ENCODE measurements around a stretch of chr1.

DNA sequence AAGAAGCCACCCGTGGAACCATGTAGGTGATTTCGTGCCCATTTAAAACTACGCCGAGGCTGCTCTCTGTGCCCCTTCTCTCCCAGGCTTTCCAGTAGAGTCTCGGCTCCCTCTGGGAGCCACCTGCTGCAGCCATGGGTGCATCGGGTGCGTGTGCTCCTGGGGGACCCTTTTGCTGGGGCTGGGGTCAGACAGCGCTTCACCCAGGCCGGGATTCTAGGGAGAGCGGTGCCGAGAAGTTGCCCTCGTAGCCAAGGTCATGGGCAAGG is 27.8 kb downstream of the PRDM16 start:
- PRO-cap, 3 experiments: peak in 2 of 3 experiments; most common plus-strand start position 126 of the sequence (in 2)
- RAMPAGE, long total RNA, 2 experiments: no peak in any of the 2 experiments
- RRBS: no CpG with 5 or more reads among the region's 12 CpGs

GRCh38 chr1:3133504-3134604 is 64.9 kb downstream of the PRDM16 start:
- PRO-cap, 3 experiments: no peak in any of the 3 experiments
- RAMPAGE, long total RNA, 2 experiments: no peak in any of the 2 experiments
- RRBS: 87% methylated on average over 3 of the region's 40 CpGs

DNA sequence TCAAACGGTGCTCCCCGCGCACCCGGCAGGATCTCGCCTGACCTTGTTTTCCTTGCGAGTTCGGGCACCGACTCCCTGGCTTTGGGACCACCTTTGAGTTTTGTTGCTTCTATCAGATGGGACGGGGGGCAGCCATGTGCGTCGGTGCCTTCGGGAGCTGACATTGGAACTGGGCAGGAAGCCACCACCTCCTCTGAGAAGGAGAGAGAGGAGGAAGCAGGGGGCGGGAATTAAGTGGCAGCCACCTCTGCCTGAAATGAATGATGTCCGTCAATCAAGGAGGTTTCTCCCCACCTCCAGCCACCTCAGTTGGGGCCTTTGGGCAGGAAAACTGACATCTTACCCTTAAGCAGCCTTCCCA is 119.6 kb downstream of the PRDM16 start:
- PRO-cap, 3 experiments: no peak in any of the 3 experiments
- RAMPAGE, long total RNA, 2 experiments: no peak in any of the 2 experiments
- RRBS: 94% methylated on average over 4 of the region's 14 CpGs

DNA sequence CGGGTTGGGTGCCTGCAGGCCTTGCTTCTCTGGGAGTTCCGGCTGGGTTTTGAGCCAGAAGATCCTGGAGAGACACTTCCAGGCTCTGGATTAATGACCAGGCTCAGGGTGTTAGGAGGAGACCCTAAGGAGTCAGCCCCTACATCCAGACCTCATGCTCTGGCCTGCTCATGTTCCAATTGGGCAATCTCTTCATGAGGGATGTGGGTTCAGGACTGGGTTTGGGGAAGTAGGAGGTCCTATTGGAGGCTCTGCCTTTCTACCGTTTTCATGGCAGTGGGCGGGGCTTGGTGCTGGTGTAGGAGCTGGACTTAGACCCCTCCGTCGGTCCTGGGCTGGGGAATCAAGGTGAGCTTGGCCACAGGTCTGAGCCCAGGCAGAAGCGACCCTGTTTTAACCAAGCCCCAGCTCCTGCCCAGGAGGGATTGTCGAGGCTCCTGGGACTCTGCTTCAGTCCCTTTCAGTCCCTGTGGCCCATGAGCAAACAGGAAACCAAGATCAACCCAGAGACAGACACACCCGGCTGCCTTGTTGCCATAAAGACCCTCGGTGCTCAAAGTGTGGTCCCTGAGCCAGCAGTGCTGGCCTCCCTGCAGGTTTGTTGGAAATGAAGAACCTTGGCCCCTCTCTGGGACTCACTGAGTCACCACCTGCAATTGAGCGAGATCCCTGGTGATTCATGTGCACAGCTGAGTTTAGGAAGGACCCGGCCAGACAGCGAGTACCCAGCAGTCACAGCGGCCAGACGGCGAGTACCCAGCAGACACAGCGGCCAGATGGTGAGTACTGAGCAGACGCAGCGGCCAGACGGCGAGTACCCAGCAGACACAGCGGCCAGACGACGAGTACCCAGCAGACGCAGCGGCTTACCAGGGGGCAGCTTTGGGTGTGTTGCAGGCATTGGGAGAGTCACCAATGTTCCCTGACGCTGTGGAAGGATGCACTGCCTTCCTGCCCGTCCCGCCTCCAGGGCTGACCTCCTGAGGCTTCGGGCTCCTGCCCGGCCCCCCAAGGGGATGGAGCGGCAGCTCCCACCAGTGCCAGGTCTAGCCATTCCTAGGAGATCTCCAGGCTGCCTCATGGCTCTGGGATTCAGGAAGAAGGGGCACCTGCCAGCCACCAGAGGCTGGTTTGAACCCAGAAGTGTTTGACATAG is 123.7 kb downstream of the PRDM16 start:
- PRO-cap, 3 experiments: no peak in any of the 3 experiments
- RAMPAGE, long total RNA, 2 experiments: no peak in any of the 2 experiments
- RRBS: no CpG with 5 or more reads among the region's 32 CpGs

DNA sequence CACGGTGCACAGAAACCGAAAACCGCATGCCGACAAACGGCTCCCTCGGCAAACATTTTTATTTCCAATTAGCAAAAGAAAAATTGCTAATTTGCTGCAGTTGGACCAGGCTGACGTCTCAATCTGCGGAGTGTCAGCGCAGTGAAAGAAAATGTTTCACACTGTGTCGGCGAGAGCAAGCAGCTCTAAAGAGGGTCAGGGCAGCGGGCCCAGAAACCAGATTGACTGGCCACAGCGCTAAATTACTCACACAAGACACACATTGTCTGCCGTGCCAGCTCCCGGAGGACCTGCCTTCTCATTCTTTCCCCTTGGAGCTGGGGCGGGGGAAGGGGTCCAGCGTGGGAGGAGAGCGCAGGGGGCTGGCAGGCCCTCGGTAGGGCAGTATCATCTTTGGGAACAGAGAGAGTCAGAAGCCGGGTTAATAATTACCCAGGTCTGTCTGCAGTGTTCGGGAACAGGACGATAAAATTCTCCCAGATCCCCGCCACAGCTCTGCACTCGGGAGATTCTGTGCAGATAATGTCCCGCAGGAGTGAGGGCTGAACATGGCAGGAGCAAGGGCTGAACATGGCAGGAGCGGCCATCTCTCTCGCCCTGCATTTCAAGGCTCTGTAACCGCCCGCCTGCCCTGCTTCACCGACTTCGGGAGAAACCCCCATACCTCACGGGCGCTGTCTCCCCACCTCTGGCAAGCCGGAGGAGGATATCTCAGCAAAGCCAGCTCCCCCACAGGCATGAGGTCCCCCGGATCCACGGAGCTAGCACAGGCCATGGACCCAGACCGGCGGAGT is 150.3 kb downstream of the PRDM16 start:
- PRO-cap, 3 experiments: no peak in any of the 3 experiments
- RAMPAGE, long total RNA, 2 experiments: no peak in any of the 2 experiments
- RRBS: 68% methylated on average over 2 of the region's 38 CpGs

DNA sequence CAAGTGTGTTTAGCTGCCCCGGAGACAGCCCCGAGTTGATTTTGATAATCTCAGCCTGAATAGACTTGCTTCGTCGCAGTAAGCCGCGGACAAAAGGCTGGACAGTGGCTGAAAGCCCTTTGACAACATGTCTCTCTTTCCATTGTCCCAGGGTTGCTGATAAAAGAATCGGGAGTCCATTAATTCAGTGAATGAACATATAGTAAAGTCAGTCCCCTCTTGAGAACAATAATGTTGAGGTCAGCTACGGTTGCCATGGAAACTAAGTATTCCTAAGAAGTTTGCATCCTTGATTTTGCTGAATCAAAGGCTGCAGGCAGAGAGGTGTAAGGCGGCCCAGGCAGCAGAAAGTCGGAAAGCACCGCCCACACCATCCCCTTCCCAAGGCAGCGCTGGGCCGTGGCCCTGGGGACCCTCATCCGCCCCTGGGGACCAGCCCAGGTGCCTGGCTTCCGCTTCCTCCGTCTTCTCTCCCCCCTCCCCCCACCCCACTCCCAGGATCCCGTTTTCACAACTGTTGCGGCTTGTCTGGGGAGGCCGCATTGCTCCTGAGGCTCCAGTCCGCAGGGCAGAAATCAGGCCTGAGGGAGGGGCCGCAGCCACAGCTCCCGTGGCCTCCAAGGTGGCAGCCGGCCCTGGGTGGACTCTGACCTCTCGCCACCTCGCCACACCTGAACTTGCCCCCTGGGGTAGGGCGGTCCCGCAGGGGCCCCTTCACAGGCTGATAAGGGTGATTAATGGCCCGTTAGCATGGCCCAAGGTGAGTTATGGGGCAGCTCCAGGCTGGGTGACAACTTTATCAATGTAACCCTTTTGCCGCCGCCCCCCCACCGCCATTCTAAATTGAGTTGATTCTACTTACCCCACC is 180.9 kb downstream of the PRDM16 start:
- PRO-cap, 3 experiments: no peak in any of the 3 experiments
- RAMPAGE, long total RNA, 2 experiments: no peak in any of the 2 experiments
- RRBS: no CpG with 5 or more reads among the region's 31 CpGs

- PRO-cap, 3 experiments: no peak in any of the 3 experiments
- RAMPAGE, long total RNA, 2 experiments: no peak in any of the 2 experiments
- RRBS: 88% methylated on average over 2 of the region's 23 CpGs
Measured at GRCh38 chr1:3251037-3251693, 182.2 kb downstream of the PRDM16 start.

DNA sequence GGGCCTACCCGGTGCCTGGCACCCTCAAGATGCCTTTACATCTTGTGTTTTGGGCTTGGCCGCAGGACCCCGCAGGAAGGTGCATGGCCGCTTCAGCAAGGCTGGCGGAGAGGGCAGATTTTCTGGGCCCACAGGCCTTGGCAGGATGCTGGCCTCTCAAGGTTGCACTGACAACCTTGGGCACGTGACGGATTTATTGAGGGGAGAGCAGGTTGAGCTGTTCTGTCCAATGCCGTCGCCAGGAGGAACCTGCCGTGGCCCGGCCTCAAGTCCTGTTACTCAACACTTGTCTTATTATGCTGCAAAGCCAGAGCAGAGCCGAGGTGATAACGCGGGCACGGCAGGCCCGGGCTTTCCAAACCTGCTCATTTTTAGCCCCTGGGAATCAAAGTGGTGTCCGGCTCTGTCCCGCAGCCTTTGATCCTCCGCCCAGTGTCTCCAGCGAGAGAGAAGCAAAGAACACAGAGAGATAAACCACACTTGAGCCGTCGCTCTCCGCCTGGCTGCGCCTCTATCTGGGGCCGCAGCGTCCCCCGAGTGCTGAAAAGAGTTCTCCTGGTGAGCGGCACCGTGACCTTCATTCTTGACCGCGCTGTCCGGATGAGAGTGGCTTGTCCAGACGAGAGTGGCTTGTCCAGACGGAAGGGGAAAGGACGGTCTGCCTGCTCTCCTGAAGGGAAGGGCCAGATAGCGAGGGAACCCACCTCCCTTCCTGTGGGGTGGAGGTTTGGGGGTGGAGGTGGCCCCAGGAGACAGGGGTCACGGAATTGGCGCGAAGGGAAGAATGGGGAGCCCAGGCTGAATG is 162.3 kb upstream of the ARHGEF16 start:
- PRO-cap, 3 experiments: no peak in any of the 3 experiments
- RAMPAGE, long total RNA, 2 experiments: no peak in any of the 2 experiments
- RRBS: 73% methylated on average over 7 of the region's 39 CpGs

DNA sequence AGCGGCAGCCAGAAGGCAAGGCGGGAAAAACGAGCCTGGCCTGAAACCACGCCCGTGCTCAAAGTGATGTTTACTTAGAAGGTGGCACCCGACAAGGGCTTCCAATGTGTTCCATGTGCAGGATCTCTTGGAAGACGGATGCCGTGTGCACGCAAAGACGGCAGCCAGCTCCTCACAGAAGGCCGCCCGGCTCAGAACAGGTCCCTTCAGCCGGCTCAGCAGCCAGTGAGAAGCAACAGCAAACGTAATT is 94.8 kb upstream of the ARHGEF16 start:
- PRO-cap, 3 experiments: no peak in any of the 3 experiments
- RAMPAGE, long total RNA, 2 experiments: no peak in any of the 2 experiments
- RRBS: no CpG with 5 or more reads among the region's 14 CpGs

DNA sequence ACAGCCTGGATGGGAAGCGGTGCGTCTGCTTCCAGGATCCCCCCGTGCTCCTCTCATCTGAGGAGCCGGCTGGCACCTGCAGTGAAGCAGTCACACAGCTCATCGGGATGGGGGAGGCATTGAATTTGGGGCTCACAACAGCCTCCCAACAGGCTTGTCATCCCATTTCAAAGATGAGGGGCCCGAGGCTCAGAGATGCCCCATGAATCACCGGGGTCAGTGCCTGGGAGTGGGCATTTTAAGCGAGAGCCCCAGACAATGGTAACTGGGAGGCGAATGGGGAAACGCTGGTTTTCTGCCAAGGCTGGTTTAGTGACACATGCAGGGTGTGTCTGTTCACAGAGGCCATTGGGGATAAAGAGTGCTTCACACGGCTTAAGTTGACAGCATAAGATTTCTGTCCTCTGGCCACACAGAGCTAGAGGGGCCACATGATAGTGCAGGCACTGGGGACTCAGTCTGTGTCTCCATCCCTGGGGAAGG is 35.2 kb upstream of the ARHGEF16 start:
- PRO-cap, 3 experiments: no peak in any of the 3 experiments
- RAMPAGE, long total RNA, 2 experiments: no peak in any of the 2 experiments
- RRBS: 96% methylated on average over 4 of the region's 11 CpGs

- PRO-cap, 3 experiments: no peak in any of the 3 experiments
- RAMPAGE, long total RNA, 2 experiments: no peak in any of the 2 experiments
- RRBS: 91% methylated on average over 10 of the region's 42 CpGs
Measured at GRCh38 chr1:3477947-3478719, 23.7 kb downstream of the ARHGEF16 start.

GRCh38 chr1:3695457-3695985 is 43.2 kb downstream of the TP73 start:
- PRO-cap, 3 experiments: no peak in any of the 3 experiments
- RAMPAGE, long total RNA, 2 experiments: no peak in any of the 2 experiments
- RRBS: 17% methylated on average over 4 of the region's 19 CpGs

DNA sequence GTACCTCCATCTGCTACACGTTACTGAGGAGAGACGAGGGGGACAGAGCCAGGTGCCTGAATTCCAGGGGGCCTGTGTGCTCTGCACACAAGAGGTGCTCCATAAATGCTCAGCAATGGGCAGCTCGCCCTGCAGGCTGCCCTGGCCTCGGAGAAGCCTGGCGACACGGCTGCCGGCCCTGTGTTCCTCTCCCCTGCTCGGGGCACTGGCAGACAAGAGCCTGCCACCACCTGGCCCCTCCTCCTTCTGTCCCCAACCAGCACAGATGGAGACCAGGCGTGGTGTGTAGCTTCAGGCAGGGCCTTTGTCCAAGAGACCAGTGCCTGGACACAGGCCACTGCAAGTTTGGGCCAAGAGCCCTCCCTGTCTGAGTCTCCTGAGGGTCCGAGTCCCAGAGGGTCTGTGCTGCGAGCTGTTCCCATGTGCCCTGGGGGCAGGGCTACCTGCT is 33.0 kb upstream of the CCDC27 start:
- PRO-cap, 3 experiments: no peak in any of the 3 experiments
- RAMPAGE, long total RNA, 2 experiments: no peak in any of the 2 experiments
- RRBS: no CpG with 5 or more reads among the region's 11 CpGs

DNA sequence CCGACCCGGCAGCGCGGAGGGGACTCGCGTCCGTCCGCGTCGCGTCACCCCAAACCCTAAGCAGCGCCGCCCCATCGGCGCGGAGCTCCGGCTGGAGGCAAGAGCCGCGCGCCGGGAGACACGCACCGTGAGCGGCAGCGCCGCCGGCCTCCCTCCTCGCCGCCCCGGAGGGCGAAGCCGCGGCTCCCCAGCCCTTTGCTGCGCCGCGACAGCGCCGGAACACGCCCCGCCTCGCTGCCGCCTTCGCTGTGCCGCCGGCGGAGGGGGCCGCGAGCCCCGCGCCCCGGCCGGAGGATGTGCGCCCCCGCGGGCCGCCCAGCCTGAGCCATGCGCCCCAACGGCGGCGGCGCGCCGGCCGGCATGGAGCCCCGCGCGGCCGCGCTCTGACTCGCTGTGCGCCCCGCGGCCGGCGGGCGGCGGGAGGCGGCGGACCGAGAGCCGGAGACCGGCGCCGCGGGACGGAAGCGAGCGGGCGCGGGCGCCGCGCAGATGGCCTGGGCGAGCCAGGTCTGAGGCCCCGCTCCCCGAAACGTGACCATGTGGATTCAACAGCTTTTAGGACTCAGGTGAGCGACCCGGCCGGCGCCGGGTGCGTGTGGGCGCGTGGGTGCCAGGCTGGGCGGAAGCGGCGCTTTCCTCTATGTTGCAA is 604 bp downstream of the AJAP1 start:
- PRO-cap, 3 experiments: no peak in any of the 3 experiments
- RAMPAGE, long total RNA, 2 experiments: no peak in any of the 2 experiments
- RRBS: 1% methylated on average over 60 of the region's 108 CpGs

DNA sequence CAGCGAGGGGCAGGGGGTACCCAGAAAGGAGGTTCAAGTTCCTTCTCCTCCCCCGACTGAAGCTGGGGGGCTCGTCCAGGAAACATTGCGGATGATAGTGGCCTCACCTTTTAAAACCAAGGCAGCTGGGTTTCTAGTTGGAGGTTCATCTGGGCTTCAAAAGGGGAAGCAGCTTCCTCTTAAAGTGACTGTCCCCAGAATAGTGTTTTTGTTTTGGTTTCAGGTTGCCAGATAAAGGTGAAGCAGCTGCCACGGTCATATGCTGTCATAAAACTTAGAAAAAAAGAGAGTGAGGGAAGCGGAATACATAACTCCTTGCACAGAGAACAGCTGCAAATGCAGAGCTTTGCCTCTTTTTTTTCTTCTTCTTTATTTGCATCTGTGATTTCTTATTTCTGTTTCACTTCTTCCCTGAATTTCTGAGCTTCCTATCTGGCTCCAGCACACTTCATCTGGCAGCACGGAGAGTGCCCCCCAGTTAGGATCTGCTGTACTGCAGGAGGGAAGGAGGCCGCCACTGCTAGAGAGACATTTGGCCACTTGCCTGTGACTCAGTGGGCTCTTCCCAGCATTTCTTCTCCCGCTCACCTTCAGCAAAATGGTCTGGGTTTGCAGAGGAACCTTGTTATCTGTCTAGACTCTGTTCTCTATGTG is 142.1 kb downstream of the AJAP1 start:
- PRO-cap, 3 experiments: no peak in any of the 3 experiments
- RAMPAGE, long total RNA, 2 experiments: no peak in any of the 2 experiments
- RRBS: no CpG with 5 or more reads among the region's 9 CpGs

DNA sequence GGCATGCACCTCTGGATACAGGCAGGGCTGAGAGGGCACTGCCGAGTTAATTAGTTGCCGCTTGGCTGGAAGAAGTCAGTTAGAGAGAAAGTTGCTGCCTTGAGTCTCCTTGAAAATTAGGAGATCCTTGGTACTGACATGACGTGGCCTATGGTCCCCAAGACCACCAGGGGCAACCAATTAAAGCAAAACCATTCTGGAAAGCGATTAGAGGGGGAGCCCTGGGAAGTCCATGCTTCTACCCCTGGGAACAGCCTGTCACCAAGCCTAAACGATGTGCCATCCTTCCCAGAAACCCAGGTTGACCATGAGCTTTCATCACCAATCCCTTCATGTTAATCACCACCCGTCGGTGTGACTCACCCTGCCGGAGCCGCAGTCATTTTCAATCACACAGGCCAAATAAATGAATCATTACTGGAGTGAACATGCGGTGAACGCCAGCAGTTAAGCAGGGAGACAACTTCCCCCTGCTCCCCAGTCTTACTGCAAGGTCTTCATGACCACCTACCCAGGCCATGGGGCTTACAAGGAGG is 308.7 kb downstream of the AJAP1 start:
- PRO-cap, 3 experiments: no peak in any of the 3 experiments
- RAMPAGE, long total RNA, 2 experiments: no peak in any of the 2 experiments
- RRBS: no CpG with 5 or more reads among the region's 11 CpGs

- PRO-cap, 3 experiments: no peak in any of the 3 experiments
- RAMPAGE, long total RNA, 2 experiments: no peak in any of the 2 experiments
- RRBS: 3% methylated on average over 14 of the region's 36 CpGs
Measured at GRCh38 chr1:5993010-5993717, 939 bp upstream of the NPHP4 start.

DNA sequence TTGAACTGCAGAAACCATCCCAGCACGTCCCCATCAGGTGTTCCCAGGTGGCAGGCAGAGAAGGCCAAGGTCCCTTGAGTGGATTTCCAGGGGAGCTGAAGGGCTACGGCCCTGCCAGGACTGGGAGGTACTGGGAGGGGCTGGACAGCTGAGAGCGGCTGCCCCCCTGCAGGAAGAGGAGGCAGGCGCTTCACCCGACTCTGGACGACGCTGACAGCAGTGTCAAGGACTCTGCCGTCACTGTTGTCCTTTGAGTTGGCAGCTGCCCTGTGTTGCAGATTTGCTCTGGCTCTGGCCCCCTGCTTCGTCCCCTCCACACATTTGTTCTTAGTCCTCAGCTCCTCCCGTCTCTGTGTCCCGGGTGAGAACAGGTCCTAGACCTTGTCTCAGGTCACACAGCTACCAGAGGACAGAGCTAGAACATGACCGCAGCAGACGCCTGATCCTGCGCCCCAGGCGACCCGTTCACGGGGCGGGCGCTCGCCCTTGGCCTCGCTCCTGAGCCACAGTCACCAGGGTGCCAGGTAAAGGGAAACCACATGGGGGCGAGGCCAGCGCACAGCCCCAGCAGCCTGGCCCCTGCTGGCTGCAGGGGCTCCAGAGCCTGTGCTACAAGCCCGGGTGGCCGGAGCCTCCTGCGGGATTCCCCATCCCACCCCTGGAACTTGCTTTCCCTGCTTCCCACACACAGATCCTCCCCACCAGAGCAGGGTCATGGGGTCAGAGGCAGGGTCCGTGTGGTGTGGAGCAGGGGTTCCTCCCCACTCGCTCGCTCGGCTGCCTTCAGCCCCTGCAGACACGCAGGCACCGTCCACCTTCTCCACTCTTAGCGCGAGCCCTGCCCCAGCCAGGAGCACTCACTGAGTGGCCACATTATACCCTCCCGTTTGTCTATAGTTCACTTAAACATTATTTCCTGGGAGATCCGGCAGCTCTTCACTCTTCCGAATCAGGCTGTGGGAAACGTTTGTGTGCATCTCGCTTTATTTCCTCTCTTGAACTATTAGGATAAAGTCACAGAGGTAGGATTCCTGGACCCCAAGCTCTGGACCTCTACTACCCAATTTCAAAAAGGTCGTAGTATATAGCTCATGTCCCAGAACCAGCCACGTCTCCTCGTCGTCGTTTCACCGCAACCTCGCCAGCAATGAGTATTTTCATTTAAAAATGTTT is 10.8 kb upstream of the NPHP4 start:
- PRO-cap, 3 experiments: no peak in any of the 3 experiments
- RAMPAGE, long total RNA, 2 experiments: no peak in any of the 2 experiments
- RRBS: no CpG with 5 or more reads among the region's 46 CpGs

GRCh38 chr1:6100722-6101630 is 55.3 kb downstream of the KCNAB2 start:
- PRO-cap, 3 experiments: no peak in any of the 3 experiments
- RAMPAGE, long total RNA, 2 experiments: no peak in any of the 2 experiments
- RRBS: no CpG with 5 or more reads among the region's 21 CpGs

DNA sequence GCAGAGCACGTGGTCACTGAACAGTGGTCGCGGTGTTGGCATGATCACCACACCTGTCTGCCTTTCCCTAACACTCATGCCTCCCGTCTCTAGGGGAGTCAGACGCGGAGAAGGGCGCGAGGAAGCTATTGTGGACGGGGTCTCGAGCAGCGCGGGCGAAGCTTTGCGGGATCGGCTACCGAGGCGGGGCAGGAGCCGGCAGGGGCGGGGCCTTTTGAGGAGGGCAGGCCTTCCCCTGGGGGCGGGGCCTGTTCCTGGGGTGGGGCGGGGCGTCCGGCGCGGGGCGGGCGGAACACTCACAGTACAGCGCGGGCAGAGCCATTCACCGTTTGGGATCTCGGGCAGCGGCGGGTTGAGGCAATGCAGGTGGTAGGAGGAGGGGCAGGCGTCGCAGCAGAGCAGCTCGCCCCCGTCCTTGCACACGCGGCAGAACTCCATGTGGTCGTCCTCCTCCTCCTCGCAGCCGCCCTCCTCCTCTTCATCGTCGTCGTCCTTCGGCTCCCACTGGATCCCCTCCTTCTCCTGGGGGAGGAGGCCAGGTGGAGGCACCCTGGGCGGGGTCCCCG is 31.5 kb downstream of the CHD5 start:
- PRO-cap, 3 experiments: peak in 2 of 3 experiments; most common plus-strand start position 321 of the sequence (in 1); most common minus-strand start position 177 of the sequence (in 1)
- RAMPAGE, long total RNA, 2 experiments: no peak in any of the 2 experiments
- RRBS: 5% methylated on average over 6 of the region's 48 CpGs

Data from testis (tissue), 5 donors.